ENCODE measurements around a stretch of chr5.

- RRBS = no CpG with 5 or more reads among the region's 6 CpGs
Measured at GRCh38 chr5:16749580-16750068, 132.8 kb upstream of the RETREG1 start.

- RRBS = no CpG with 5 or more reads among the region's 8 CpGs
Measured at GRCh38 chr5:16763209-16763883, 146.5 kb upstream of the RETREG1 start.

DNA sequence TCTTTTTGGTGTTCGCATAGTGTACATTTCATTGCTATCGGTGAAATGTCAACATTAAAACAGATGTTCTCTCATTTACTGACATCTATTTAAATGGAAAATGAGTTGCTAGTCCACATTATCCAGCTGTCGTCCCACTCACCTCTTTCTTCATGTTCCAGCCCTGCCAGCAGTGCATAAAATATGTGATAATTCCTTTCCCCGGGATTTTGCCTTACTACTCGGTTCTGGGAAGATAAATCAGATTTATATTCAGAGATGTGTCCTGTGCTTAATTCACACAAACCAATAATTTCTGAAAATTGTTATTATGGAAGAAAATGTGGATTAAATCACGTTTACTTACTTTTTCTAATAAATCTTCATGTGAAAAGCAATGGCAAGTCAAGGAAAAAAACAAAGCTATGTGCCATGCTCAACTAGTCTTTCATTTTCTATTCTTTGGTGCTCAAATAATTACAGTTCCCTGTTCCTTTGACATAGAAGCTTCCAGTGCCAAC is 155.7 kb downstream of the MYO10 start:
- RRBS = no CpG with 5 or more reads among the region's 6 CpGs

DNA sequence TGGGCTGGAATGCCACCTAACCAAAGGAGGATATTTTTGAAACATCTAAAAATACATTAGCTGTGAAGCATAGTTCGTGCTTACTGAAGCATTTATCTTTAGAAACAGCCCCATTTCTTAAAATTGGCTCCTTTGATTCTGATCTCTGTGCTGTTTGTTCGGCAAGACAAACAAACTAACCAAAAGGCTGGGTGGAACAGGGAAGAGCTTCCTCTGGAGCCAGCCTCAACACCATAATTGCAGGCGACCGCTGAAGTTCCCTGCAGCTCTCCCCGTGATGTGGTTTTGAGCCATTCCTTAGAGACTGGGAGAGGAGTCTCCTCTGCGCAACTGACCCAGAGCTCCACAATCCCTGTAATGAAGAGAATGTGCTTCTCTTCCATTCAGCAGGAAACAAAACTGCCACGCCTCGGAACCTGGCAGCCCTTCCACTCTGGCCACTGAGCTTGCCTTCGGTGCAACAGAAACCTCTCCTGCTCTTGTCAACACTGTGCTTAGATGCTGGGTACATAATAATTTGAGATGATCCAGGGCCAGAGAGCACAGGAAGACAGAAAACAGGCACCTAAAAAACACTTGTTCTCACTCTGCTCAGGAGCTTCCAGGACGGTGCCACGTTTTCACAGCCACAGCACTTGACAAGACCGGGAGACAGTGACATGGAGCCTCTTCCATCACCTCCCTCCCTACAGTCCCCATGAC is 126.3 kb downstream of the MYO10 start:
- RRBS = no CpG with 5 or more reads among the region's 12 CpGs

- RRBS = no CpG with 5 or more reads among the region's 5 CpGs
Measured at GRCh38 chr5:17277584-17277943, 60.1 kb downstream of the BASP1 start.

- RRBS = no CpG with 5 or more reads among the region's 2 CpGs
Measured at GRCh38 chr5:18328284-18328546, 672.6 kb upstream of the H3Y1 start.

DNA sequence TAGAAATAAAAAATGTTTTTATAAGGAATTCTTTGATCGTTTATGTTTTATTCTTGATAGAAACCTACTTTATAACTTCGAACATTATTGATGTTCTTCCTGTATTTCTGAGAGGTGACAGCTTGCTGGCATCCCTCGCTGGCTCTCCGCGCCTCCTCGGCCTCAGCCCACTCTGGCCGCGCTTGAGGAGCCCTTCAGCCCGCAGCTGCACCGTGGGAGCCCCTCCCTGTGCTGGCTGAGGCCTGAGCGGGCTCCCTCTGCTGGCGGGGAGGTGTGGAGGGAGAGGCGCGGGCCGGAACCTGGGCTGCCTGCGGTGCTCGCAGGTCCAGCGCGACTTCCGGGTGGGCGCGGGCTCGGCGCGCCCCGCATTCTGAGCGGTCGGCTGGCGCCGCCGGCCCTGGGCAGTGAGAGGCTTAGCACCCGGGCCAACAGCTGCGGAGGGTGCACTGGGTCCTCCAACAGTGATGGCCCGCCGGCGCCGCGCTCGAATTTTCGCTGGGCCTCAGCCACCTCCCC is 1353.2 kb upstream of the CDH18 start:
- RRBS = no CpG with 5 or more reads among the region's 40 CpGs

- RRBS = no CpG with 5 or more reads among the region's 2 CpGs
Measured at GRCh38 chr5:23886426-23886713, 379.0 kb downstream of the PRDM9 start.

- RRBS = no CpG with 5 or more reads among the region's 21 CpGs
Measured at GRCh38 chr5:25083373-25083760, 438.6 kb upstream of the CDH10 start.

- RRBS = no CpG with 5 or more reads among the region's 4 CpGs
Measured at GRCh38 chr5:27473284-27473854, 435.0 kb upstream of the CDH9 start.

- RRBS = no CpG with 5 or more reads among the region's 10 CpGs
Measured at GRCh38 chr5:31213571-31214437, 20.3 kb downstream of the CDH6 start.

DNA sequence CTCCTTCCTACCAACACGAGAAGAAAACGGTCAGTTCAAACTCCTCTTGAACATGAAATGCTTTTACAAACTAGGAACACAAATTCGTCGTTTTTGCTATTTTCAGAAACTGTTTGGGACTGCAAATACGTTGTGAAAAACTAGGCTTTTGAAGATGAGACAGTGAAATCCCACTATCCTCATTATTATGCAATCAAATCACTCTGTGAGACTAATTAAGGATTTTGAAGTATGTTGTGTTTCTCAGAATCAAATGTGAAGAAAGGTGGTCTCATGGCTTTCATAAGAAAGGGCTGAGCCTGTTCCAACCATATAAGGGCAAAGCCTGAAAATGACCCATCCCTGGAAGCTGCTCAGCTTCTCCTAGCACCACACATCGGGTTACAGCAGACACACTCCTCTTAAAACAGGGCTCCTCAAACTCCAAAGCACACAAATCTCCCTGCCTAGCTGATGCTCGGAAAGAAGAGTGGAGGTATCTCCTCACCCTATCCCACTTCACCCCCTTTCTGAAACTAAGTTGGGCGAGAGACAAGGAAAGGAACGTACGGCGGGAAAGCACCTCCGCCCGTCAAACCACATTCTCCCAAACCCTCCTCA is 33.3 kb downstream of the CDH6 start:
- RRBS = no CpG with 5 or more reads among the region's 13 CpGs

- RRBS = no CpG with 5 or more reads among the region's 4 CpGs
Measured at GRCh38 chr5:31335931-31336376, 142.5 kb downstream of the CDH6 start.

- RRBS = no CpG with 5 or more reads among the region's 8 CpGs
Measured at GRCh38 chr5:31514922-31515377, 16.9 kb downstream of the DROSHA start.

DNA sequence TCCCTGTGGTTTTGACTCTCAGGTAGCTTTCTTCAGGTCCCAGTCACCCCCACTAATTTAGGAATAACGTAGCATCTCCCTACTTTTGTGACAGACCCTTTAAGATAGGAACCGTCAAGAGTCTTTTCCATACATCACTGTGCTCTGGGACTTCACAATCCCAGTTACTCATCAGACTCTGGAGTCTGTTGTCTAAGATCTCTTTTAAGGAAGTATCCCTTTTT is 143.1 kb downstream of the GOLPH3 start:
- RRBS = no CpG with 5 or more reads among the region's 2 CpGs

GRCh38 chr5:32071676-32072059 is 102.5 kb downstream of the GOLPH3 start:
- RRBS = no CpG with 5 or more reads among the region's 7 CpGs

- RRBS = no CpG with 5 or more reads among the region's 15 CpGs
Measured at GRCh38 chr5:32098192-32099008, 75.7 kb downstream of the GOLPH3 start.

DNA sequence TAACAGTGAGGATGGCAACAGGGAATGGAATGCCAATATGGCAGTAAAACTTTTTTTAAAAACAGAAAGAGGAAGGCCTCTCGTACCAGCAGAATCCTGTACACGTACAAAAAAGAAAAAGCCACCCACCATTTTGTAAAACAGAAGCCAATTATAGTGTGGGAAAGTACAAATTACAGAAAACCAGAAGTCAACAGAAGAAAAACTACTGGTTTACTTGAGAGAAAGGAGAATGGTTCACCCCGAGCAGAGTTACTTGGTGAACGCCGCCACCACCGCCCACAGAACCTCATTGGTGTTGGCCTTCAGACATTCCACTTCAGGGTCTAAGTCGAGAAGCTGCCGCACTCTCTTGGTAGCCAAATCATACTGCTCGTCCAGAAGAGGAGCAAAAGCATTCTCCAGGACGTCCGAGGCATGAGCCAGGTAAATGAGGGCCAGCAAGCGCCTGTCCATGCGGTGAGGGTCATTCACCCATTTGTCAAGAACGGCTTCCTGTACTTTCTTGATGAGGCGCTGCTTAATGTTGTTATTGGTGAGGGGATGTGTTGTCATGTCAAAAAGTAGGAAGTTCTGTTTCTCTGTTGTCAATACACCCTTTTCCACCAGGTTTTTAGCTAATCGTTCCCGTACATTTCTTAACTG is 48.0 kb downstream of the GOLPH3 start:
- RRBS = no CpG with 5 or more reads among the region's 17 CpGs

DNA sequence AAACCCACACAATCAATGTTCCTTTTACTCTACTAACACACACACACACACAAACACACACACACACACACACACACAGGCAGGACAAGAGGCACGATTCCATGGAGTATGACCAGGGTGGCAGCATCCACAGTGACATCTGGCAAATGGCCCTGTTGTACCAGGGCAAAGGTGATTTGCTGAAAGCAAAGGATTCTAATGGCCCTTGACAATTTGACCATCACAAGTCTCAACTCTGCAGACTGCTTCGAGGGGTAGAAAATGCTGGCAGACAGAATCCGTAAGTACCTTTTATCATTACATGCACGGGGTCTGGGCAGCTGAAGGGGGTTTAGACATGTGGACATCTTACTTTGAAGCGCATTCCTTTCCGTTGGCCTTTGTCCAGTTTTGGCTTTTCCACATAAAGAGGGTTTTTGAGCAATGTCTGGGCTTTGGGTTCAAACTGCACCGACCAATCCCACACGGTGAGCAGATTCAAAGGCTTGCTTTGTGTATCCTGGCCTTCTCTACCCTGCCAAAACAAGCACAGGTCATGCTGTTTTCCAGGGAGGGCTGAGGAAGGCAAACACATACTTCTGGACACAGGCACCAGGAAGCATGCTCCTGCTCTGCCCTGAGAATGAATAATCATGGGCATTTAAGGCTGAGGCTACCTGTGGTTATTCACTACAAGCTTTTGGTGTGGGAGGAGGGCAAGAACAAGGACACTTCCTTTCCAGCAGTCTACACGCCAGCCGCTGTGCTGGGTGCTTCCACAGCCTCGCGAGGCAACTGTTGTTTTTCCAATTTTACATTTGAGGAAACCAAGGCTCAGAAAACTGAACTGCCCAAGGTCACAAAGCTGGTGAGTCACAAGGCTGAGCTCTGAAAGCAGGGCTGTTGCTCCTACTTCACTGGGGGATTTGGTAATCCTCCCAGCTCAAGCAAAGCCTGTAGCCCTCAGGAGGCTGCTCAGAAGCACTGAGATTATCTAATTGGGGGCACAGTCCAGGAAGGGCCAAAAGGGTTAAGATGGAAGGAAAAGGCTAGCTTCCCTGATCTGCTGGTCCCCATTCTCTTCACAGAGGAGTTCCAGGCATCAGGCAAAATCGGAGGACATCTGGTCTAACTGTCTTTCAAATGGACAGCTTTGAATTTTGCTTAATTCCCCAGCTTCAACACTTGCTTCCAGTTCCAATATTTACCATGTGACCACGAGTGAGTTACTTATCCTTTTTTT is 59.7 kb upstream of the GOLPH3 start:
- RRBS = no CpG with 5 or more reads among the region's 14 CpGs

DNA sequence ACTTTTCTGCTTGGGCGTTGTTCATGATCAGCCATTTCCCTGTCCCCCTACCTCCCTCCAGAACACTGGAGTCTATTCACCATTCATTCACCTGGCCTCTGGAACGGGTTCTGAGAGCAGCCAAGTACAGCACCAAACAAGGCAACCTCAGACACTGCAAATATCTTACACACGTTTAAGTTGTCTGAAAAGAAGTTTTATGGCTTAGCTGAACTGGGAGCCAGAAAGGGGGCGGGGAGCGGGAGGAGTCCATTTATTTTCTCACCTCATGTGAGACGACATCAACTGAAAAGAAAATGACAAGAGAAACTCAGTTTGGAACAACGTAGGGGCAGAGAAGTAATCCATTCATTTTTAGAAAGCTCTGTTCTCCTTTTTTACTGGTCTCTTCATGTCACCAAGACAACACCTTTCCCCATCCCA is 18.9 kb upstream of the MTMR12 start:
- RRBS = no CpG with 5 or more reads among the region's 7 CpGs